Retinal pigment epithelial cell (primary cell): ENCODE measurements around the genes HHIPL2, CCDC185 and CAPN2.

- RRBS = no CpG with 5 or more reads among the region's 8 CpGs
Measured at GRCh38 chr1:222547819-222548418, at the start of gene HHIPL2. Gene HHIPL2, minus strand, starts transcription at chr1:222548104.

- RRBS = no CpG with 5 or more reads among the region's 6 CpGs
Measured at GRCh38 chr1:222654894-222655548, 37.1 kb downstream of the MIA3 start.

DNA sequence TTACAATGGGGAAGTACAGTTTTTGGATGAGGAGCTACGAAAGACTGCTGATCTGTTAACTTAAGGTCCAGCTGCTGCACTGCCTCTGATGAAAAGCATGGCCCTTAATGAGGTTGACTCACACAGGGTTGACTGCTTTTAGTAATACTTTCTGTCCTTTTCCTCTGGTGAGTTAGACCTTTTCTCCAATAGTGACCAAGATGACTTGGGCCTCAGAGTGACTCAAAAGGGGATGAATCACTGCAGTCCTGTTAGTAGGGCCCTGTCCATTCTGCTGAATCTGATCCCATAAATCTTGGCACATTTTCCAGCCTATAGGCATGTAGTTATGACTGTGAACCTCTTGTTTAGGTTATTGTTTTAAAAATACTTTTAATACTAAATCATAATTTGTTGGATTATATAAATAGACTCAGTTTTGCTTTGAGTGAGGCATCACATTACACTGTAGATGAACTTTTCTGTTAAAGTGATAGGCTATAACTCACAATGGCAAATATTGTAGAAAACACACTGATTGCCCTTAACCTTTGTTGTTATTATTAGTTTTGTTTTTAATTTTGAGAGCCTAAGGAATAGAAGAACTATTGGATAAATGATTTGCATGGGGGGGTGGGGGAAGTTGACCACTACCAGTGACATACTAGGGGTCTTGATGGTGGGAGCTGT, 2.8 kb downstream of the DISP1 start:
- RRBS = no CpG with 5 or more reads among the region's 1 CpG

DNA sequence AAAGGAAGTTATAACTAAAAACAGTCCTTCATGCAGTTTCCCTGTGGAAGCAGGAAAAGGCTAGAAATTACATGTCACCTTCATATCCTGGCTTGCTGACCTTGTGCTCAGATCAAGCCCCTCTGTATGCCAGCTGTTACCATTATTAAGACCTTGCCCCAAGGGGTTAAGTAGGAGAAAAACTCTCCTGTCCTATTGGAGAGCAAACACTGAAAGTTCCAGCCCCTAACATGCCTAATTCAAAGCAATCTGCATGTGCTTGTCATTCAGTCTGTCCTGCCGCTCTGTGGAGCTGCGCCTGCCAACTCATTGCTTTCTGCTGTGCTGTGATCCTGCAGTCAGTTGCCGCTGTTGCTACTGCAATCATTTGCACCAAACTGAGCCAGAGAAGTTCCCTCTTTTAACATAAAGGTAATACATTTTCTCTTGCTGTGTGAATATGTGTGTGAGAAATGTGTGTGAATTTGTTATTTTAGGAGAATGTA, 113.4 kb downstream of the DISP1 start:
- RRBS = no CpG with 5 or more reads among the region's 3 CpGs

GRCh38 chr1:223029533-223030309, 113.3 kb downstream of the TLR5 start:
- RRBS = no CpG with 5 or more reads among the region's 17 CpGs

DNA sequence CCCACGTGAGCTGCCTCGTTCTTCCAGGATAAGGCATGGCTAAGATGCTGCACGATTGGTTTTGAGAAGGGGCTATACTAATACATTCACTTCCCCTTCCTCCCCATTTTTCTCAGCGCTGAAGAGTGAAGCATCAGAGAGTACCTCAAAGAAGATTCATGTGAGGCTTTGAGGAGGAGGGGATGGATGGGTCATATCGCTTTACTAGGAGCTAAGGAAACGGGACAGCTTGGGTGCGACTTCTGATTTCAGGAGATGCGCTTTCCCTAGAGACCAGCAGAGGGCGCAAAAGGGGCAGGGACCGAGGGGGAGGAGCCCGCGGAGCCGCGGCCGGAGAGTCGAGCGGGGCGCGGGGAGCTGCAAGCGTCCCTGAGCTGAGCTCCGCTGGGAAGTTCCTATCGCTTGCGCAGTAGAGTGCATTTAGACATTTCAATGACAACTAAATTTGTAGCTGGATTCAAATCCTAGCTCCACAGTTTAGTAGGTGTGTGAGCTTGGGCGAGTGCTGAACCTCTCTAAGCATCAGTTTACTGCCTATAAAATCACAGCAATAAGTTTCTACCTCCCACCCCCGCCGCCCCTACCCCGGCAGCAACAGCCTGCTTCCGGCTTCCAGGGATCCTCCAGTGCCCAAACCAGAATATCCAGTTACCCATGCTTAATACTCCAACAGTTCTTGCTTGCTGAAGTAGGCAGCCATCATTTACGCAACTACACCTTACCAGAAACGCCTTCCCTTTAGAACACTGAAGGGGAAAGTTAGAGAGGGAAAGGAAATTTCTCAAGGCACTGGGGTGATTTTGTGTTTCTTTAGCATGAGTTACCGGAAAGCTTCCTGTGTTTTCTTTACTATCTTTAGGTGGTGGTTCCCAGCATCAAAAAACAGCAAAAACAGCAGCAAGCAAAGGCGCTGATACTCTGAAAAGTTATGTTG, 9.2 kb downstream of the TLR5 start:
- RRBS = no CpG with 5 or more reads among the region's 32 CpGs

GRCh38 chr1:223258725-223259091, 105.3 kb downstream of the SUSD4 start:
- RRBS = no CpG with 5 or more reads among the region's 6 CpGs

DNA sequence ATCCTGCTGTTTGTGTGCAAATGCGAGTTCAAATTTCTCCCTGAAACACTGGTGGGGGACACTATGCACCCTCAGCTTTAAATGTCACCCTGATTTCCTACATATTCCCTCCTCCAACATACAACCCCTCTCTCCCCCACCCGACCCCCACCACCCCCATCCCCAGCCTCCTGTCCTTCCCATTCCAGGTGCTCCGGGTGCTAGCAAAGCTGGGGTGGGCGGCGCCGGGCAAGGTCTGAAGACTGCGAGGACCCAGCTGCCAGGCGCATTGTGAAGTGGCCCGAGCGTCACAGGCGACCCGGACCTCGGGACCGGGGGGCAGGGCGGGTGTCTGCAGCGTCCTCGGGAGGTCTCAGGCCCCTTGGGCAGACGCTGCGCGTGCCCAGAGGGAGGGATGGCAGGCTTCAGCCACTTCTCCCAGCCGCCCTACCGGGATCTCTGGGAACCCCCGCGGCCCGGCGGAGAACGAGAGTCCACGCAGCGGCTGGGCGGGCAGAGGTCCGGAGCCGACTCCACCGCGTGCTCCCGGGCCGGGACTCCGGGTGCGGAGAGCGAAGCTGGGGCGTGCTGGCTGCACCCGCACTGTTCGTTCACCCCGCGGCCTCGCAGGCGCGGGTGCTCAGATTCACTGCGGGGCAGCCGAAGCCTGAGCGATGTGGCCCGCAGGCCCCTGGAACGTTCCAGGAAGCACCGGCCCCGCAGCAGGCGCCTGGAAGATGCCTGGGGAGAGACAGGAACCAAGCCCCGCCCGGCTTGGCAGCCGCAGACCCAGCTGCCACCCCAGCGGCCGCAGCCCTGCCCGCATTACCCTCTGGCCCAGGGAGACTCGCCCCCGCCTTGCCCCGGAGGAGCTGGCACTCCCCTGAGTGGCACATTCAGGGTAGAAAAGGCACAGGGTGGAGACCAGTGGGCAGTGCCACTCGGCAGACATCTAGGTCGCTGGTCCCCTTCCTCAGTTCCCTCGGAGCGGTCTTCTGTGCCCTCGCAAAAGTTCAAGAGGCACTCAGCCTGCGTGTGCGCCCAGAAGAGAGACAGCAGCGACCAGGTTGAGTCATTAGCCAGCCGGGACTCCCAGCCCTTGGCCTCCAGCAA, at the start of gene CCDC185:
TSS of gene CCDC185 (plus strand) at position 334 of the 1,092 bp plus-strand sequence.
- RRBS = 20% methylated on average over 22 of the region's 73 CpGs

DNA sequence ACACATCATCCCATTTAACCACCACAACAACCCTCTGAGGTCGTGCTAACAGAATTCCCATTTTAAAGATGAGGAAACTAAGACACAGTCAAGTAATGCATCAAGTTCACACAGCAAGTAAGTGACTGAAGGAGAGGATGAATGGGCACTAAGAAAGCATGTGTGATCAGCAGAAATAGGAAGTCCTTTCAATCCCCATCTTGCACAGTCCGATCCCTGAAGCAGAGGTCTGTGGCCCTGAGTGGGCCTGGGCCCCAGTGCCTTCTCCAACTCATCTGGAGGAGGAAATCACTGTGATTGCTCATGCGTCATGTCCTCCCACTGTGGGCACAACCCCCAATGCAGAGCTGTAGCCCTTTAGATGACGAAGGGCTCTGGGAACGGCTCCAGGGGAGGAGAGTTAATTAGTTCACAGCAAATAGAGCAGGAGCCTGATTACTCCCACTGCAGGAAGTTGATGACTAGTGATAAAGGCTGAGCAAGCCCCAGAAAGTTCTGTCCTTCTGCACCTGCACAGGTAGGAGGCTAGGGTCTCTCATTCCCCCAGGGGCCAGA, 111.4 kb downstream of the CCDC185 start:
- RRBS = no CpG with 5 or more reads among the region's 5 CpGs

- RRBS = no CpG with 5 or more reads among the region's 17 CpGs
Measured at GRCh38 chr1:223652277-223653154, 13.0 kb downstream of the CAPN8 start.

GRCh38 chr1:223710903-223711455, 1.4 kb upstream of the CAPN2 start:
- RRBS = no CpG with 5 or more reads among the region's 3 CpGs

- RRBS = under 1% methylated on average over 63 of the region's 108 CpGs
Measured at GRCh38 chr1:223712305-223713458, at the start of gene CAPN2. Gene CAPN2, plus strand, starts transcription at chr1:223712539.

DNA sequence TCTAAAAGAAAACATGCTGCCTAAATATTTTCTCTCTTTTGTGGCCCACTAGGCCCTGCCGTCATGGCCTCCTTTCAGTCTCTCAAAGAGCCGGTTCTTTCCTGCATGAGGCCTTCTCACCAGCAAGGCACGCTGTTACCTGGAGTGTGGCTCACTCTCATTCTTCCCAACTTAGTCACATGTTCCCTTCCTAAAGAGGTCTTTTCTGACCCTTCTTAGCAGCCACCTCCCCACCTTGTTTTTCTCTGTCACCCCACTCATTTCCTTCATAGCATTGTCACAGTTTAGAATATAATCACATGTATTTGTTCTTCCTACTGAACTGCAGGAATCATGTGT, 1.5 kb downstream of the CAPN2 start:
- RRBS = no CpG with 5 or more reads among the region's 3 CpGs

GRCh38 chr1:223733791-223734208, 21.5 kb downstream of the CAPN2 start:
- RRBS = 44% methylated on average over 2 of the region's 9 CpGs

- RRBS = no CpG with 5 or more reads among the region's 6 CpGs
Measured at GRCh38 chr1:223741857-223742225, 29.5 kb downstream of the CAPN2 start.

DNA sequence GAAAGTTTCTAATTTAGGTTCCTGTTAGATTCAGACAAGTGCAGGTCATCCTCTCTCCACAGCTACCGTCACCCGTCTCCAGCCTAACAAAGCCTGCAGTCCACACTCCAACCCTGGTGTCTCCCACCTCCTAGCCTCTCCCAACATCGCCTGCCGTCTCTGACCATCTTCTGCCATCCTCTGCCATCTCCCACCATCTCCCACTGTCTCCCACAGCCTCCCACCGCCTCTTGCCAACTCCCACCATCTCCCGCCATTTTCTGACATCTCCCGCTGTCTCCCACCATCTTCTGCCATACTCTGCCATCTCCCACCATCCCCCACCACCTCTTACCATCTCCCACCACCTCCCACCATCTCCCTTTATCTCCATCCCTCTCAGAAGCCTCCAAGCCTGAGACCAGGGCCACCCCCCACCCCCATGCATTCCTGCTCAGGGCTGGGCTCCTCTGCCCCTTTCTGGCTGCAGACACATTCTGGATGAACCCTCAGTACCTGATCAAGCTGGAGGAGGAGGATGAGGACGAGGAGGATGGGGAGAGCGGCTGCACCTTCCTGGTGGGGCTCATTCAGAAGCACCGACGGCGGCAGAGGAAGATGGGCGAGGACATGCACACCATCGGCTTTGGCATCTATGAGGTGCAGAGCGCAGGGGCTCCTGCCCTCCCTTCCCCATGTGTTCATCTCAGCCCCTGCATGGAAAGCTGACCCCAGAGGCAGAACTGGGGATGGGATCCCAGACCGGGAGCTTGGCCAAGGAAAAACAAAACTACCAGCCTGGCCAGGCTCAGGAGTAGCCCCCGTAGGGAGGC, 42.9 kb downstream of the CAPN2 start:
- RRBS = no CpG with 5 or more reads among the region's 17 CpGs

- RRBS = no CpG with 5 or more reads among the region's 11 CpGs
Measured at GRCh38 chr1:223764961-223765762, 52.8 kb downstream of the CAPN2 start.

GRCh38 chr1:223770179-223771050, 58.1 kb downstream of the CAPN2 start:
- RRBS = no CpG with 5 or more reads among the region's 10 CpGs

GRCh38 chr1:223824542-223825334, 21.0 kb downstream of the TP53BP2 start:
- RRBS = no CpG with 5 or more reads among the region's 7 CpGs

DNA sequence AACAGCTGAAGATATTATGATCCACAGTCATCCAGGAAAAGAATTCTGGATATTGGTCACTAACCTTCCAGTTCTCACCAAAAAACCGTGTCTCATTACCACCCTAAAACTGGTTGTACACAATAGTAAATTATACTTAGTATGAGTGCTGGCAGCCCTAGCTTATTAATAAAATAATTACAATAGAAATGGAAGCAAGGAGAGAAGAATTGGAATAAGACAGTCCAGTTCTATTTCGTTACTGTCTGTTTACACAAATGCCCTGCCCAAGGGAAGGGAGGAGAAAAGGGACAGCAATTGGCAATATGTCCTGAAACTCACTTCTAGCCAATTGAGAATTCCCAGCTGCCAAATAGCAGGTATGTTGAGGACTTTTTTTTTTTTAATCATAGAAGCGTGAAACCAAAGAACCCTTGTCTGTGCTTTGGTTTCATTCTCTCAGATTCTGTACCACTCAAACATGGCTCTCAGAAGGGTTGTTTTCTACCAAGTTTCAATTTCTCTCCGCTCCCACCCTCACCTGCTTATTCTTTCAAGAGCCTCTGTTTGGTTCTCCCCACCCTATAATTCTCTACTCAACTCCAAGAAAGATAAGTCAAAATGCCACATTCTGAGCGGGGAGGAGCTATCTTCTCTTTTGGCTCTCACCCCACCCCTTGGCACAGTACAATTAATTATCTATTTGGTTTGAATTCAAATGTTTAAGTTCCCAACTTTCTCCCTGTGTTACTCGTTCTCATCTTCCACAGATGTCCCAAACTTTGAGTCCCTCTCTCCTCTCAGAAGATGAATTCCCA, 3.6 kb upstream of the TP53BP2 start:
- RRBS = no CpG with 5 or more reads among the region's 6 CpGs